WTC11 (cell line): ENCODE results near the gene KLF5.

DNA sequence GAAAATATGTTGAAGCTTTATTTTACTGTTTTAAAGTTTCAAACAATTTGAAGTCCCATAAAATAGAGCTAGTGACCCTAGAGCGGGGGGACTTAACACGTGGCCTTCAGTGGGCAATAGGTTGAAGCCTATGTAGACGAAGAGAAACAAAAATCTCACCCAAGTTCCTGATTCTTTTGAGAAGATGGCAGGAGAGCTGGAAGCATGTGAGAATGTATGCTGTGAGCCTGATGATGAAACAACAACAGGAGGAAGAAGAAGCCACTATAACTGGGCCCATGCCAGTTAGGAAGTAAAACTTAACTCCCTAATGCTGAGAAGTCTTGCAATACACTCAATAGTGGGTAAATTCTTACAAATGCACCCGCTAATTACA, 9.0 kb downstream of the PCDH17 start:
- PRO-cap, result no peak

GRCh38 chr13:59458860-59459606, 704.7 kb downstream of the DIAPH3 start:
- PRO-cap, result unidirectional peak, plus-strand start at chr13:59459126

GRCh38 chr13:60398900-60399483, 2.0 kb downstream of the TDRD3 start:
- PRO-cap, result no peak

GRCh38 chr13:61162512-61163156, 253.0 kb downstream of the PCDH20 start:
- PRO-cap, result no peak

DNA sequence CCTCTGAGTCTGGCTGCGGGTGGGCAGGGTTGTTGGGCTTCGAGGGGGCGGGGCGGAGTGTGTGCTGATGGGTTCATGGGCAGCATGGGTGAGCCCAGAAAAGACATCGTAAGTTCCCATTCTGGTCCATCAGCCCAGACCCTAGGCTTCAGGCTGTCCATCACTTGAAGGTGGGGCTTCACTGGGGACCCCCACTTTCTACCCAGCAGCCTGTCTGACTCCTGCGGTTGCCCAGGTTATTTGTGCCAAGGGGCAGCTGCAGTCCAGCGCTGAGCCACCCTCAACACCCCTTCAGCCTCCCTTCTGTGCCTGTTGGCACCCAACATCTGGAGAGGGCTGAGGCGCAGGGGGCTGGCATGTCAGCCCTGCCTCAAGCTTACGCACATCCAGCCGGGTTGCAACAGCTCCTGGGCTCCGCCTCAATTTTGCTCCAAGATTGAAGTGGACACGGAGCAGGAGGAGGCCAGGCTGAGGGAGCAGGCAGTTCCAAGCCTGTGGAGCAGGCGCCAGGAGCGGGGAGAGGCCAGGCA, 350.5 kb upstream of the PCDH20 start:
- PRO-cap, result no peak

DNA sequence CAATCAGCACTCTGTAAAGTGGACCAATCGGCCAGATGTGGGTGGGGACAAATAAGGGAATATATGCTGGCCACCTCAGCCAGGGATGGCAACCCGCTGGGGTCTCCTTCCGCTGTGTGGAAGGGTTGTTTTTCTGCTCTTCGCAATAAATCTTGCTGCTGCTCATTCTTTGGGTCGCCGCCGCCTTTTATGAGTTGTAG, 153.3 kb upstream of the ENSG00000237378 start:
- PRO-cap, result no peak

GRCh38 chr13:64075175-64076336, 242.7 kb upstream of the ENSG00000285566 start:
- PRO-cap, result no peak

- PRO-cap, result no peak
Measured at GRCh38 chr13:65149480-65150158, 1316.8 kb upstream of the ENSG00000285566 start.

- PRO-cap, result no peak
Measured at GRCh38 chr13:68257476-68257903, 1027.4 kb upstream of the PCDH9 start.

- PRO-cap, result no peak
Measured at GRCh38 chr13:70381011-70381292, 272.7 kb upstream of the KLHL1 start.

DNA sequence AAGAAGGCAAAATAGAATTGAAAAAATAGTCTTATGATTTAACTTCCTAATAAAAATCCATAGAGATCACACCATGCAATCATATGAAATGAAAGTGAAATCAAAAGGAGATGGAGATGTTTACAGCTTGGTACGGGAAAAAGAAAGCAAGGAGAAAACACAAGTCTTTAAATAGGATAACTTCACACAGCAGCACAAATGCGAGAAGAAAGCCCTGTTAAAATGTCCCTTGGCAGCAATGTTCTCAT, 488.0 kb downstream of the DACH1 start:
- PRO-cap, result no peak

GRCh38 chr13:72777824-72778604, 3.7 kb downstream of the DIS3 start:
- PRO-cap, result no peak

DNA sequence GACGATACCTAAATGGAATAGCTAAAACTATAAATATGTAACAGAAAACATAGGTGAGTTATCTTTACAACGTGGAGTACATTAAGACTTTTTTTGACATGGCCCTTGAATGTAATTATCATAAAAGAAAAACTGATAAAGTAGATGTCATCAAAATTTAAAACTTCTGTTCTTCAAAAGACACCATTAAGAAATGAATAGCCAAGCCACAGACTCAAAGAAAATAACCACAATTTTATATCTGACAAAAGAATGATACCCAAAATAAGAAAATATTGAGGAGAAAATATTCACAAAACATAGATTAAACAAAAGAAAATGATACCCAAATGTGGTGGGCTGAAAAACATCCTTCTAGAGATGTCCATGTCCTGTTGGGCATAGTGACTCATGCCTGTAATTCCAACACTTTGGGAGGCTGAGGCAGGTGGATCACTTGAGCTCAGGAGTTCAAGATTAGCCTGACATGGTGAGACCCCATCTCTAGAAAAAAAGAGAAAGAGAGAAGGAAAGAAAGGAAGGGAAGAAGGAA, 129.6 kb downstream of the PIBF1 start:
- PRO-cap, result no peak

GRCh38 chr13:73058400-73059464, at the start of gene KLF5:
KLF5 (plus strand) TSS chr13:73059005.
- PRO-cap, result unidirectional peak, plus-strand start at chr13:73059005

DNA sequence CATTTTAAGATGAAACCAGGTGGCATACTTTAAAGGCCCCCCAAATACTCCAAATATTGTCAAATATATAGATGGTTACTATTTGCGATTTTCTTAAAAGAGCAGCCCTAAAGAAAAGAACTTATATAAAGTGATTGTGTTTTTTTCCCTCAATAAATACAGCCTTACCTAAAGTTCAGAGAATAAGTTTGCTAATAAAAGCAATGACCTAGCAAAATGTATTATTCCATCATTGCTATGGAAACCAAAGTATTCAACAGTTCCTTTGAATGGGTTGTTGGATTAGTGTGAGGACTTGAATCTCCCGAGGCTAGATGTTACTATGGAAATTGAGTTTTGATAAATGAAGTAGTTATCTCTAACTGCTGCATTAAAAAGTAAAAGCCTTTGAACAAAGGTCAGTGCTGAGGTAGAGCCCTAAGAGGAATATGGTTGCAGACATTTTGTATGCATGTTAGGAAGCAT, 6.1 kb downstream of the KLF5 start:
- PRO-cap, result no peak

DNA sequence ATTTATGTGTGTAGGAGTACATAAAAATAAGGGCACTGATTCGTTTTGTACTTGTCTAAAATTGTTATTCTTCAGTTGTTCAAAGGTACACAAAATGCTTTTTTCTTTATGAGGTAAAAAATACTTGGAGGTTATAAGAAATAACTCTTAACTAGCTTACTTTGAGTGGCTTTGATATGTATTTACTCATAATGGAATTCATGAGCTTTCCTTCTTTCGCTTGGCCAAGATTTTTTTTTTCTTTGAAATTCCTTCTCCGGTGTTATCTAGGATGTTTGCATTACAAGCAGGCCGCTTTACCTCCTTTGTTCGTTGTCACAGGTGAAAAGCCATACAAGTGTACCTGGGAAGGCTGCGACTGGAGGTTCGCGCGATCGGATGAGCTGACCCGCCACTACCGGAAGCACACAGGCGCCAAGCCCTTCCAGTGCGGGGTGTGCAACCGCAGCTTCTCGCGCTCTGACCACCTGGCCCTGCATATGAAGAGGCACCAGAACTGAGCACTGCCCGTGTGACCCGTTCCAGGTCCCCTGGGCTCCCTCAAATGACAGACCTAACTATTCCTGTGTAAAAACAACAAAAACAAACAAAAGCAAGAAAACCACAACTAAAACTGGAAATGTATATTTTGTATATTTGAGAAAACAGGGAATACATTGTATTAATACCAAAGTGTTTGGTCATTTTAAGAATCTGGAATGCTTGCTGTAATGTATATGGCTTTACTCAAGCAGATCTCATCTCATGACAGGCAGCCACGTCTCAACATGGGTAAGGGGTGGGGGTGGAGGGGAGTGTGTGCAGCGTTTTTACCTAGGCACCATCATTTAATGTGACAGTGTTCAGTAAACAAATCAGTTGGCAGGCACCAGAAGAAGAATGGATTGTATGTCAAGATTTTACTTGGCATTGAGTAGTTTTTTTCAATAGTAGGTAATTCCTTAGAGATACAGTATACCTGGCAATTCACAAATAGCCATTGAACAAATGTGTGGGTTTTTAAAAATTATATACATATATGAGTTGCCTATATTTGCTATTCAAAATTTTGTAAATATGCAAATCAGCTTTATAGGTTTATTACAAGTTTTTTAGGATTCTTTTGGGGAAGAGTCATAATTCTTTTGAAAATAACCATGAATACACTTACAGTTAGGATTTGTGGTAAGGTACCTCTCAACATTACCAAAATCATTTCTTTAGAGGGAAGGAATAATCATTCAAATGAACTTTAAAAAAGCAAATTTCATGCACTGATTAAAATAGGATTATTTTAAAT, 17.0 kb downstream of the KLF5 start:
- PRO-cap, result unidirectional peak, plus-strand start at position 406 of the sequence

DNA sequence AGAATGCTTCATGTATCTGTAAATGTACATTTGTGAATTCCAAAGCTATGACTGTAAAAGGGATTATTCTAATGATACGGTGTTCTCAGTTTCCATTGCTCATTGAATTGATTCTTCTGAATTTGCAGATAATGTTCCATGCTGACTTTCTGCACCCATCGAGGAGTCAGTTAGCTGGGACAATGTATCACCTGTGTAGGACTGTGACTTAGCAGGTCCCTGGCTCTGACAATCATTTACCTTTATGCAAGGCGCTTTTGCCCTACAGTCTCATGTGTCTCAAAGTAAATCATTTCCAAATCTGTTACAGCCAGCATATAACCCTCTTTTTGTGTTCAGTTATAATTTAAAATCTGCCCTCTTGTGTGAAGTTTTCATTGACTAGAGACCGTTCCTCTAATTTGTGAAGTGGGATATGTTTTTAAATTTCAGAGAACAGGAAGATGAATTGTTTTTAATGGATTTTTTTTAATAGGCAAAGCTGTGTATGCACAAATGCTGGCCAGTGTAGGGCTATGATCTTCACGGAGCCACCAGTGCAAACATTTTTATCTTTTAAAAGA, 267.1 kb downstream of the KLF5 start:
- PRO-cap, result no peak

DNA sequence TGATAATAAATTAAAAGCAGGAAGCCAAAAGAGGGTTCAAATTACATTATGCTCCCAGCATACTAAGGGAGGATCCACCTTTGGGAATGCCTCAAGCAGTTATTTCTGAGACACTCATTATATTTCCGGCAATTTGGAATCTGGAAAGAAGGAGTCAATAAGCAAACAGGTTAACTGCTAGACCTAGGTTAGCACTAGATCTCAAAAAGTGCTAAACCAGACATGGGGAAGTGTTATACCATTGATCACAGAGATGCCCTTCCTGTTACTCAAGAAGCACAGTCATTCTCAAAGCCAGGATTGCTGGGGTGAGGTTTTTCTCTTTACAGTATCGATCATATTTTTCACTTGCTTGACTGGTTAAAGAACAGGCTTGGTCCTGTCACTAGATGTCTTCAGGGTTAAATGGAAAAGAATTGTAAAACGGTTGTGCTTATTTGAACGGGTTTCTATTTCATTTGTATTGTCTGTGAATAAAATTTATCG, 552.1 kb downstream of the KLF5 start:
- PRO-cap, result no peak

DNA sequence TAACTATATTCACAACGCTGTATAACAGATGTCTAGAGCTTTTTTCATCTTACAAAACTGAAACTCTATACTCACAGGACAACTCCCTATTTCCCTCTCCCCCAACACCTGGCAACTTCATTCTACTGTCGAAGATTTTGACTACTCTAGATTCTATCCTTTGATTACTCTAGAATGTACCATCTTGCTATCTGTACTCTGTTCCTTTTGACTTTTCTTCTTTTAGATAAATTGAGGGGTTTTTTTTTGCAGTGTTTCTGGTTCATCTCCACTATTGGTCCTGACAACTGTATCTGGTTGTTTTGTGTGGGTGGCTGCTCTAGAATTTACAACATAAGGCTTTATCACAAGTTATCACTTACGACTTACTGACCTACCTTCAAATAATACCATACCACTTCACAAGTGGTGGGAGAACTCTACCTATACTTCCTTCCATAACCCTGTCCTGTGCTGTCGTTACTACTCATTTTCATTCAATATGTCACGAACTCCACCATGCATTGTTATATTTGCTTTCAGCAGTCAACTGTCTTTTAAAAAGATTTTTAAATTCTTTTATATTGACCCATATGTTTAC, 875.2 kb downstream of the KLF5 start:
- PRO-cap, result no peak

- PRO-cap, result no peak
Measured at GRCh38 chr13:74057105-74057614, 998.4 kb downstream of the KLF5 start.